AG04450 (cell line): Measurements from ENCODE around the gene IFFO2.

GRCh38 chr1:17428277-17429083 is 11.0 kb downstream of the RCC2 start:
- CAGE, long polyA plus RNA: no peak
- RRBS: no CpG with 5 or more reads among the region's 9 CpGs

DNA sequence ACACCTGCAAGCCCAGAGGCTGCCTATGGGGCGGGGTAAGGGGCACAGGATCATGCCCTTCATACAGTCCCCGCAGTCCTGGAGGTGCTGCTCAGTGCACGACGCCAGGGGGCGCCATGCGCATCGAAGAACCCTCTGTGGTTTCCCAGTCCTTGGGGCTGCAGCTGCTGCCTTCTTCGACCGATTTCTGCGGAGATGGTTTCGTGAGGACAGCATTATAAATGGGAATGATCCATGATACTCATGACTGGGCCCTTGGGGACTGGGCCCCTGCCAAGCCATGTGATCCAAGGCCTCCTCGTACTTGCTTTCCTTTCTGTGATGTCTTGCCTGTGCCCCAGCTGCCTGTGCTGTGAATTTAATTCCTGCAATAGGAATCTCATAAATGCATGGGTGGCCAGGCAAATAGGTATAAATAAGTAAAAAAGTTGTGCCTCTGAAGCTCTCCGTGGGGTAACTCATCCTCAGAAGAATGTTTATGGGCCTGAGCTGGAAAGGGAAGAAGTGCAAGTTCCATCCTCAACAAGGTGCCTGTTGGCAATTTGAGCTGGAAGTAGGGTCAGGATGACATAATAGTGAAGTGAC is 37.0 kb upstream of the ARHGEF10L start:
- CAGE, long polyA plus RNA: no peak
- RRBS: no CpG with 5 or more reads among the region's 13 CpGs

GRCh38 chr1:17503195-17503567 is 36.3 kb upstream of the ARHGEF10L start:
- CAGE, long polyA plus RNA: no peak
- RRBS: no CpG with 5 or more reads among the region's 2 CpGs

DNA sequence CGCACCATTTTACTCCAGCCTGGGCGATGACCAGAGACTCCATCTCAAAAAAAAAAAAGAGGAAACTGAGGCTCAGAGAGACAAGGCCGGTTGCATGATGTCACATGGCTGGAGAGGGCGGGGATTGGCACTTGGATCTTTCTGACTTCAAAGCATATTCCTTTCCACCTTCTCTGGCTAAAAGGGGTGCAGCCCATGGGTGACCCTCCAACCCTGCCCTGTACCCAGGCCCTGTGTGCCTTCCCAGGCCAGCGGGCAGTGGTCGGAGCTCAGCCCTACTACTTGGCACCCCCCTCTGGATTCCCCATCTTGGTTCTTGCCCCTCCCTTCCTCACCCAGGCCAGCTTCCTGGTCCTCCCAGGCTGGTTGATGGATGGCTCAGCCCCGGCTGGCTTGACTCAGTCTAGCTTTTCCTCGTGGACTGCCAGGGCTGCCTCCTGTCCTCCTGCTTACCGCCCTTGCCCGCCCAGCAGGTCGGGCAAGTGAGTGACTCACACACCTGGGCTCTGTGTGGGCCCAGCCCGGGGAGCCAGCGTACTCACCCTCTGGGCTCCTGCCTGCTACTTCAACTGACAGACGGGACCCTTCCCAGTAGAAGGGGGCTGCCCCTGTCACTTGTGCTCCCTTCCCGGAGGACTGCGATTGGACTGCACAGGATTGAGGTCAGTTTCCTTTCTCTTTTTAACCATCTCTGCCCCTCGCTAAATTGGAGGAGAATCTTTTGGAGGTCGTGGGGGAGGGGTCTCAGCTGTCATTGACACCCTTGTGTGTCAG is 19.5 kb upstream of the ARHGEF10L start:
- CAGE, long polyA plus RNA: no peak
- RRBS: 30% methylated on average over 3 of the region's 18 CpGs

- CAGE, long polyA plus RNA: no peak
- RRBS: no CpG with 5 or more reads among the region's 9 CpGs
These were observed 30.9 kb downstream of the ARHGEF10L start for GRCh38 chr1:17570346-17570834.

- CAGE, long polyA plus RNA: no peak
- RRBS: 80% methylated on average over 4 of the region's 12 CpGs
These were observed 36.6 kb downstream of the ARHGEF10L start for GRCh38 chr1:17576008-17576610.

GRCh38 chr1:17654326-17655074 is 100.6 kb upstream of the ACTL8 start:
- CAGE, long polyA plus RNA: no peak
- RRBS: no CpG with 5 or more reads among the region's 5 CpGs

GRCh38 chr1:18160285-18161007 is 52.8 kb downstream of the IGSF21 start:
- CAGE, long polyA plus RNA: no peak
- RRBS: no CpG with 5 or more reads among the region's 13 CpGs

GRCh38 chr1:18413767-18414379 is 66.9 kb upstream of the KLHDC7A start:
- CAGE, long polyA plus RNA: no peak
- RRBS: no CpG with 5 or more reads among the region's 8 CpGs

DNA sequence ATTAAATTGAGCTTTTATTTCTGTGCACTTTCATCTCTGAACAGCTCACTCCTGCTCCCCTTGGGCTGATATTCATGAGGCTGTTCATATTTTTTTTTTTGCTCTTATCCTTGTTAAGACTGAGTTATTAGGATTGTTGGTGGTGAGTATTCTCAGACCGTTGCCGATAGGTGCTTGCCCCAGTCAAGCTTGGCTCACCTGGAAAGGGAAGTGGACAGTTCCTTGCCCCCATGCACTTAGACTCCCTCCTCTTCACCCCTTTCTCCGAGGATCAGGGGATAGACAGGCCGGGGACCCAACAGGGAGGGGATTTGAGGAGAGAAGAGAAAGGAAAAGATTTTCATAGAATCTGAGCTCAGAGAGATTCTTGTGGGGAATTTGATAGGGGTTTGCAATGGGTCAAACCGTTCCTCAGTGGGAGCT is 8.7 kb downstream of the PAX7 start:
- CAGE, long polyA plus RNA: no peak
- RRBS: no CpG with 5 or more reads among the region's 5 CpGs

DNA sequence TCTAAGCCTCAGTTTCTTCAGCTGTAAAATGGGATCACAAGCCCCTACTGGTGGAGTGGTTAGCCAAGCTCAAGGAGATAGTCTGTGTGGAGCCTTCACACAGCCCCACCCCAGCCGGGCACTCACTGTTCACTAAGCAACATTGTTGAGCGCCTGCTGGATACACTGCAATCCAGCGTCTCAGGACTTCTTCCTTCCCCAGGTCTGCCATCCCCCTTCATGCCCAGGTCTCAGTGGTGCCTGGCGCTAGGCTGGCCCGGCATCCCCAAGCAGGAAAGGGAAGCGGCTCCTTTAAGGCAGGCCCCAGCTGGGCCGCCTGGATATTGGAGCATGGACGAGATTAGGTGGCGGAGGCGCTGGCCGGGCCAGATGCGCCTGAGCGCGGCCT is 75.6 kb downstream of the TAS1R2 start:
- CAGE, long polyA plus RNA: no peak
- RRBS: 21% methylated on average over 6 of the region's 14 CpGs

GRCh38 chr1:18927030-18928283 is 25.1 kb upstream of the ALDH4A1 start:
- CAGE, long polyA plus RNA: no peak
- RRBS: 47% methylated on average over 4 of the region's 28 CpGs

DNA sequence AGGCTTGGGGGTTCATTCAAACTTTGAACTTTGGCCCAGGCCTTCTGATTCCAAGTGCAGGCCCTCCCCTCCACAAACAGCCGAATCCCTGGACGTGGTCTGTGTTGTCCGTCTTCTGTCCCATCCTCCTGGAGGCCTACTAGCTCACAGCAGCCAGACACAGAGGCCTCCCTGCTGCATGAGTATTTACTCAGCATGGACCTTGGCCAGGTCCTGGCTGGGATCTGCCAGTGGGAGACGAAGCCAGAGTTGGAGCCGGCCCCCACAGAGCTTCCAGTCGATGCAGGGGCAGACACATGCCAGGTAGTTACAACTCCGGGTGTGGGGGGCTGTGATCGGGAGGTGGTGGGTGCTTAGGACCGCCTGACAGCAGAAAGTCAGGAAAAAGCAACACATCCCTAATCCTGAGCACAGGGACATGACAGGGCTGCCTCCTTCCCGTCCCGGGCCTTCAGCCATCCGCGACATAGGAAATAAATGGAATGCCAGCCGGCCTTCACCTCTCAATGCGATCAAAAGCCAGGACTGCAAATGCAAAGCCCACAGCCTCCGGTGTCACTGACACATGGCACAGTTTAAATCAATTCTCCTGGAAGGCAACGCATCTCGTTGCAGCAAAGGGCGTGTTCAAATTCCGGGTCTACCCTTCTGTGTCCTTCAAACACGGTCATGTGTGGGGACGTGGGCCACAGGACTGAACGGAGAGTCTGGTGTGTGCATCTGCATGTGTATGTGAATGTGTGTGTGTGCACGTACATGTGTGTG is 7.3 kb downstream of the IFFO2 start:
- CAGE, long polyA plus RNA: no peak
- RRBS: 18% methylated on average over 12 of the region's 24 CpGs

DNA sequence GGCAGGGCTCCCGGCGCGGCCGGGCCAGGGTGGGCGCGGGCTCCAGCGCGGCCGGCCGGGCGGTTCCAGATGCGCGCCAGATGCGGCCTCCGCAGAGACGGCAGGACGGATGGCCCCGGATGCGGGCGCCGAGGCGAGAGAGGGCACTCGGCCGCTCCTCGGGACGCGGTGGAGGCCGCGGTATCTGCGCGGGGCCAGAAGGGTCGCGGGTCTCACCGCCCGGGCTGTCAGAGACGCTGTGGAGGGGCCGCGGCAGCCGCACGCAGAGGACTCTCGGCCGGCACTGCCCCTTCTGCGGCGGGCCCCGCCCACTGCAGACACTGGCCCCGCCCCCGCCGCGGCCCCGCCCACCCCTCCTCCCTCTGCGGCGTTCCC is at the start of gene IFFO2:
Gene IFFO2 (minus strand): TSS at position 285 of the 375 bp plus-strand sequence.
- CAGE, long polyA plus RNA: no peak
- RRBS: 2% methylated on average over 27 of the region's 52 CpGs

DNA sequence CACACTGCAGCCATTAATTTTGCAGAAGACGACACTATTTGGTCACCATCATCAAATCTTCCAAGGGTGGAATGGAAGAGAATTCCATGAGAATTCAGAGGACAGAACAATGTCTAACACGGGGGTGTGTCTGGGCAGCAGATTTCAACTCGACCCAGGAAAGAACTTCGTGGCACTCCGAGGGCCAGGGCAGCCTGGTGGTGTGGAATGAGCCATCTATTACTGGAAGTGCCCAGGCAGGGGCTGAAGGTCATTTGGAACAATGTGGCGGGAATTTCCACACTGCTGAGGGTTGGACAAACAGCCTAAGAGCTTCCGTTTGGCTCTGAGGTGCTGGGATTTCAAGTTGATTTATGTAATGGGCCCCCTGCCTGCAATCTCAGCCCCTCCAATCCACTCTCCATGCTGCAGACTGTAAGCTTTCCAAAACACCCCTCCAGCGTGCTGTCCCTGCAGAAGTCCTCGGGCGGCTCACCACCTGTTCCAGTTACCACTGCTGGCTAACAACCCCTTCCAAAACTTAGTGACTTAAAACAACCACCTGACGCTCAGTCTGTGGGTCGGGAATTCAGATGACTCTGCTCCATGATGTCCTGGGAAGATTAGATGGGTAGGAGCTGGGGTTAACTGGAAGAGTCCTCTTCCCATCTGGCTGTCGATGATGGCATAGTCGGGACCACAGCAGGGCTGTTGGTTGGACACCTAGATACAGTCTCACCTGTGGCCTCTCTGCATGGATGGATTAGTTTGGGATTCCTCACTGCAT is 89.5 kb upstream of the IFFO2 start:
- CAGE, long polyA plus RNA: no peak
- RRBS: no CpG with 5 or more reads among the region's 14 CpGs

GRCh38 chr1:19066779-19067952 is 110.7 kb upstream of the IFFO2 start:
- CAGE, long polyA plus RNA: no peak
- RRBS: no CpG with 5 or more reads among the region's 29 CpGs

GRCh38 chr1:19071799-19072529 is 115.5 kb upstream of the IFFO2 start:
- CAGE, long polyA plus RNA: no peak
- RRBS: no CpG with 5 or more reads among the region's 15 CpGs

DNA sequence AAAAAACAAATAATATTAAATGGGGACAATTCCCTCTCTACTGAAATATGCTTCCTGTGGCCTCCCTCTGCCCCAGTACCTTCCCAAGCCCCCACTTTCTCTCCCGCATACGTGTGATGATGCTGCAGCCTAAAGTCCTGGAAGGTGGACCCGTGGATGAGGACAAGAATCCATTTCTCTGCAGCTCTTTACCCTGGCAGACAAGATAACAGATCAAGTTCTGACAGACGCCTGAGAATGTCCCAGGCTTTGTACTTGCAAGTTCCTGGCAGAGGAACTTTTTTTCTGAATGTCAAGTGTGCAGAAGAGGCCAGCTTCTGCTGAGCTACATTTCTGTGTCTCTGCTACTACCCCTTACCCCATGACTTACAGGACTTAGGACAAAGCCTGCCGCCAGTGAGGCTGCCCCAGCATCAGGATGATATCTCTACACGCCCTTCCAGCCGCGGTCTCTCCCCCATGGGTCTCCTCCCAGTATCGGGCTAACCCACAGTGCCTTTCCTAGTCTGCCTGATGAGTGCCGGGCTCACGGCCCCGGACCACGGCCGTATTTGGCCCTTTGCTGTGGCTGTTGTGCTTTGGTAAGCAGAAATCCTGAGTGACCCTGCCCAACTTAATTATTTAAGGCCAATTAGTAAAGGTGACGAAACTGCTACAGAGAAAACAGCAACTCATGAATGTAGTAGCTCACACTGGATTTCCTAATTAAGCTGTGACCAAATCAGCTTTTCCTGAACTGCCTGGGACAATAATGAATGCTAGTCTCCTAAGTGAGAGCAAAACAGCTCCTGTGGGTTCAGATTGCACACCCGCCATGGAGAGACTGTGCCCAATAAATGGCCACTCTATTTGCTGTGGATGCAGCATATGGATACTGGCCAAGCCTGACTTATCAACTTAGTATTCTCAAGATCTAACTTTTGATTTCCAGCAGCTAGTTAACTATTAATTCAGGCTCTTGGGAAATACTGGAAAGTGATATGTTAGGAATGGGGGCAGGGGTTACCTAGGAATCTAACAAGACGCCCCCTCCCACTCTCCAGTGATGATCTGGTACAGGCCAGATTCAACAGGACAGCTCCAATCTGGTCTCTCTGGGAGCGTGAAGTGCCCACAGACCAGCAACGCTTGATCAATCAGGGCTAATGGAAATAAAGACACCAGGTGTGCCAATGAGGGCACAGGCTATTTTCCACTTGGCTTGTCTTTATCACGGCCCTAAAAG is 123.2 kb upstream of the IFFO2 start:
- CAGE, long polyA plus RNA: no peak
- RRBS: no CpG with 5 or more reads among the region's 20 CpGs

DNA sequence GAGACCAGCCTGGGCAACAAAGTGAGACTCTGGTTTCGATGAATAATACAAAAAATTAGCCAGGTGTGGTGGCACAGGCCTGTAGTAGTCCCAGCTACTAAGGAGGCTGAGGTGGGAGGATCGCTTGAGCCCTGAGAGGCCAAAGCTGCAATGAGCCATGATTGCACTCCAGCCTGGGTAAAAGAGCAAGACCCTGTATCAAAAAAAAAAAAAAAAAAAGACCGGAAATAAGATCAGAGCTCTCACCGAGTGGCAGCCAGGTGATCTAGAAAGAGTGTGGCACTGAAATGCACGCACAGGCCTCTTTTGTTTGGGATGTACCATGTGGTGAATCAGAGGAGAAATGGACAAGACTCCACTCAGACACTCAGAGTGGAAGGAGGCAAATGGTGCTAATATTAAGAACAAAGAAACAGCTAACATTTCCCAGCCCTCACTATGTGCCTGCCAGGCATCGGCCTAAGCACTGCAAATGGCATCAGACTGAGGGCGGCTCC is 16.0 kb downstream of the AKR7A3 start:
- CAGE, long polyA plus RNA: no peak
- RRBS: no CpG with 5 or more reads among the region's 7 CpGs

DNA sequence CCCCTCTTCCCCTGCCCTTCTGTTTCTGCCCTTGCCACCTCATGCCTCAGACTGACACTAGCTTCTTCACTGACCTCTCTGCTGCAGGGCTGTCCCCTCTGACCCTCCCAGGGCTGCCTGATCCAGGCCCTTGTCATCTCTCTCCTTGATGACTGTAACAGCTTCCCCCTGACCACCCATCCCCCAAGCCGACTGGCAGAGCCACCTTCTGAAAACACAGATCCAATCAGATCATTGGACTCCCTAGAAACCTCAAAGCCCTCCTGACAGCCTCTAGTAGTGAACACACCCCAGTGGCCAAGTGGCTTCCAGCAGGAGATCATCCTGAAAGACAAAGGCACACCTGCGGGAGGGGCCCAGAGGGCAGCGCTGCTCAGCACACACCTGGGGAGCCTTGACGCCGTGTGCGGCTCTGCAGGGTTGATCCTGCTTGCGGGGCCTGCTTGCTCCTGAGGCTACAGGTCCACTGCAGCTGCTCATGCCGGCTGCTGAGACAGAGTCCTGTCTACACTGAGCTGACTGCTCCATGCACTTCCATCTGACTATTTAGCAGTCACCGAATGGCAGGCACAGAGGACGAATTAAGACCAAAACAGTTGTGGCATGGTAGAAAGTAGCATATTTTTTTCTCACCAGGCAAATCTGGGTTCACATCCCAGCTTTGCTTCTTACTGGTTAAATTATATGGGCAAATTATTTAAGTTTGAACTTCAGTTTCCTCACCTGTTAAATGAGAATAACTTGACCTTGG is 41.5 kb downstream of the SLC66A1 start:
- CAGE, long polyA plus RNA: no peak
- RRBS: no CpG with 5 or more reads among the region's 10 CpGs